H7 (cell line): Measurements from ENCODE around the genes NOL9 and KLHL21.

DNA sequence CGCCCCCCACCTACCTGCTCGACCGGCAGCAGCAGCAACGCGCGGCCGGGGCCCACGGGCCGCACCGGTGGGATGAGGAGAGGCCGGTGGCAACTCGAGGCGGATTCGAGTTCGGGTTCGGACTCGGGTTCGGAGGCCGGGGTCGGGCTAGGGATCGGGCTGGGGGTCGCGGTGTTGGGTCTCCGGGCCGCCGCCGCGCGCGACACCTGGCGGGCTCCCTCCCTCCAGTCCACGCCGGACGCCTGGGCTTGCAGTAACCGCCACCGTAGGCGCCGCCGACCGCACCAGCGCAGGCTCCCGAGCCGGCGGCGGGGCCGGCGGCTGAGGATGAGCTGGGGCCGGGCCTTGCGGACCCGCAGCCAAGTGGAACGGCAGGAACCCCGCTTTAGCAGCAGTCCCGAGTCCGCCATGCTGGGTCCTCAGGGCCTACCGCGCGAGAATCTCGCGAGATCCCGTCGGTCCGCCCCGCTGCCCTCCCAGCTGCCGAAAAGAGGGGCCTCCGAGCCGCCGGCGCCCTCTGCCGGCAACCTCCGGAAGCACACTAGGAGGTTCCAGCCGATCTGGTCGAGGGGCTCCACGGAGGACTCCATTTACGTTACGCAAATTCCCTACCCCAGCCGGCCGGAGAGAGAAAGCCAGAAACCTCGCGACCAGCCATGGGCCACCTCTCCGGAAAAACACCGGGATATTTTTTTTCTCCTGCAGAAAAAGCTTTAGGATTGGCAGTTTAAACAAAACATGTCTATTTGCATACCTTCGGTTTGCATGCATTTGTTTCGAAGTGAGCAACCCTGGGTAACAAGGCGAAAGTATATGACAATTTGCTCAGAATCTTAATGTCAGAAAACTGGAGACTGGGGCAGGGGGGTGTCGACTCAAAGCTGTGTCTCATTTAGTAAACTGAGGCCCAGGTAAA, at the start of gene NOL9:
Gene NOL9 (minus strand): TSS at position 421 of the 916 bp plus-strand sequence.
- RAMPAGE, long total RNA = no peak

- RAMPAGE, long total RNA = no peak
Measured at GRCh38 chr1:6600309-6601603, 1.9 kb downstream of the KLHL21 start.

DNA sequence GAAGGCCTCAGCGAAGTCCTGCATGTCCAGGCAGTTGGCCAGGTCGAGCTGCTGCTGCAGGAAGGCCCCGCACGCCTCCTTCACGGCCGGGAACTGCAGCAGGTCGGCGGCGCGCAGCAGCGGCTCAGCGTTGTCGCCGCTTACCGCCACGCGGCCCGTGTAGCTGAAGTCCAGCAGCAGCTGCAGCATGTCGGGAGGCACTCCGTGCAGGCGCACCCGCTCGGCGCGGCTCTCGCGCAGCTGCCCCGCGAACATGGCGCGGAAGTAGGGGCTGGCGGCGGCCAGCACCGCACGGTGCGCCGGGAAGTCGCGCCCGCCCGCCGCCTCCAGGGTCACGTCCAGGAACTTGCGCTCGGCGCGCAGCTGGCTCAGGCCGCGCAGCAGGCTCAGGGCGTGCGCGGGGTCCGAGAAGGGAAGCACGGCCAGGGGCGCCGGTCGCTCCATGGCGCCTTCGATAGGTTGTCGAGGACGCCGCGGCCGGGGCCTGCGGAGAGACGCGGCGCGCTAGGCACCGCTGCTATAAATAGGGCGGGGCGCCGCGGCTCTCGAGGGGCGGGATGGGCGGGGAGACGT, at the start of gene KLHL21:
Gene KLHL21 (minus strand): TSS at position 496 of the 573 bp plus-strand sequence.
- RAMPAGE, long total RNA = no peak

GRCh38 chr1:6667170-6667769, 34.3 kb downstream of the DNAJC11 start:
- RAMPAGE, long total RNA = no peak

DNA sequence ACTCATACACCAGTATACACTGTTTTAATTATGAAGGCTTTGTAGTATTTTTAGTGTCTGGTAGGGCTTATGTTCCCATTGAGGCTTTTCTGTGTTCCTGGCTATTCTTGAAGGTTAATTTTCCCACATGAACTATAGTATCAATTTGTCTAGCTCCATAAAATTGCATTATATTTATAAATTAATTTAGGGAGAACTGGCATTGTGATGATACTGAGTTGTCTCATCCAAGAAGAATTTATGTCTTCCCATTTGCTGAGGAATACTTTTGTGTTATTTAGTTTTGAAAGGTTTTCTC, 420.8 kb downstream of the CAMTA1 start:
- RAMPAGE, long total RNA = no peak

DNA sequence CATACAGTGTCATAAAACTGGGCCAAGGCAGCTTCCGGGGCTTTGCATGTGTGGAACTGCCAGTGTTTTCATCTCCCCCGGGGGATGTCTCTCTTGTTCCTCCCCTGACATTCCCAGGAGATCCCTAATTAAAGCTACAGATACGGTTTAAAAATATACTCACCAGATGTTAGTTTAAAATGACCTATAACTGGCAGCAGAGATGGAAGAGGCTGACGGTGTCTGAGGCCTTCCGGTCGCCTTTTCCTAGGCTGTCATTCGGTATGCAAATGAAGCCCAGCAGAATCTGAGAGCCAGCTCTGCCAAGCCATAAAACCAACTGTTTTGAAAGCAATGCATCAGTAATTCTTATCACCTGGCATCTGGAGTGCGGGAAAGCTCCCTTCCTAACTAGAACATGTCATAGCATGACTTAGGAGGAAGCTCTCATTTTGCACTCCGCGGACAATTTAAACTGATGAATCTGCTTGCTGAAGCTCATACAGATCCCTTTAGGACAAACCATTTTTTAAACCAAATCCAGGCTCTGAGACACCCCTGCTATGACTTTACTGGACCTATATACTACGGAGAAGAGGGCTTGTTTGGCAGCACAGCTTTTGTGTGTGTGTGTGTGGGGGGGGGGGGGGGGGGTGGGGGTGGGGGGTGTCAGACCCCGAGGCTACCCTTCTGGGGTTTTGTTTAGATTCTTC, 436.4 kb upstream of the VAMP3 start:
- RAMPAGE, long total RNA = no peak

GRCh38 chr1:7455405-7455856, 315.7 kb upstream of the VAMP3 start:
- RAMPAGE, long total RNA = no peak

DNA sequence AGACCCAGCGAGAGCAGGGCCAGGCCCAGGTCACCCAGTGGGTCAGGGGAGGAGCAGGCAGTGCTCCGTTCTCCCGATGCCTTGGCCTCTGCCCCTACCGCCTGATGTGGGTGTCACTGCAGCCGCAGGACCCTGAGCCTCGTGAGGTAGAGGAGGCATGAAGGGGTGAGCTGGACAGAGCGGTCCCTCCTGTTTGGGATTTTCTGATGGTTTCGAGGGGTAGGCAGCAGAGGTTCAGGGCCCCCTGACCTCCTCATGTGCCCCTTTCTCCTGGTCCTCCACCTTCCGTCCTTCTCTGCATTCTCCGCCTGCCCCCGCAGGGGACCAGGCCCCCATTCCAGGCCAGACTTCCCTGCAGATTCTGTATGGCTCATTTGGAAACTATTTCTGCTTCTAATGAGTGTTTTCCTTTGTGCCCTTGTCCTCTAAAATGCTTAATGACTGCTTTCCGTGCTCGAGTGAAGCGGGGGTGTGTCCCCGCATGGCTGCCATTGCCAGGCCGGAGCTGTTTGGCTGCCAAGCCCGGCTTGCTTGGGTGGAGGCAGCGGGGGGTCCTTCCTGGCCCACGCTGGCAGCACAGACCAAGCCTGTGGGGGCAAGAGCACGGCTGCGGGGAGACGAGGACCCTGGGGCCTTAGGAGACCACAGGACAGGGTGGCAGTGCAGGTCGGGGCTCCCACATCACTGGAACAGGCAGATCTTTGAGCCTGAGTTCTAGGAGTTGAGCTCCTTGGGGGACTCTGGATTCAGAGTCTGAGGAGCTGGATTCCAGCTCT, 299.3 kb upstream of the VAMP3 start:
- RAMPAGE, long total RNA = no peak

DNA sequence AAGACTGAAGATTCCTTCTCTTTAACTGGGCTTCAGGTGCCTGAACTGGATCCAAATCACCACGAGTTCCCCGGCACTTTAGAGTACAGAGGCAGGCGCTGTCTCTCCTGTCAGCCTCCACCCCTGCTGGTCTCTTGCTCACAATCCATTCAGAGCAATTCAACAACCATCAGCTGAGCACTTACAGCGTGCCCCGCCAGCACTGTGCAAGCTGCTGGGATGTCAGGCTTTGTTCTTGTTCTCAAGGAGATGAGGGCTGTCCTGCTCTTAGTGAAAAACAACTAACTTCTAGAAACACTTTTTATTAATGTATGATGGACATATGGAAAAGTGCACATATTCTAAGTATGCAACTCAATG, 68.7 kb upstream of the VAMP3 start:
- RAMPAGE, long total RNA = no peak

DNA sequence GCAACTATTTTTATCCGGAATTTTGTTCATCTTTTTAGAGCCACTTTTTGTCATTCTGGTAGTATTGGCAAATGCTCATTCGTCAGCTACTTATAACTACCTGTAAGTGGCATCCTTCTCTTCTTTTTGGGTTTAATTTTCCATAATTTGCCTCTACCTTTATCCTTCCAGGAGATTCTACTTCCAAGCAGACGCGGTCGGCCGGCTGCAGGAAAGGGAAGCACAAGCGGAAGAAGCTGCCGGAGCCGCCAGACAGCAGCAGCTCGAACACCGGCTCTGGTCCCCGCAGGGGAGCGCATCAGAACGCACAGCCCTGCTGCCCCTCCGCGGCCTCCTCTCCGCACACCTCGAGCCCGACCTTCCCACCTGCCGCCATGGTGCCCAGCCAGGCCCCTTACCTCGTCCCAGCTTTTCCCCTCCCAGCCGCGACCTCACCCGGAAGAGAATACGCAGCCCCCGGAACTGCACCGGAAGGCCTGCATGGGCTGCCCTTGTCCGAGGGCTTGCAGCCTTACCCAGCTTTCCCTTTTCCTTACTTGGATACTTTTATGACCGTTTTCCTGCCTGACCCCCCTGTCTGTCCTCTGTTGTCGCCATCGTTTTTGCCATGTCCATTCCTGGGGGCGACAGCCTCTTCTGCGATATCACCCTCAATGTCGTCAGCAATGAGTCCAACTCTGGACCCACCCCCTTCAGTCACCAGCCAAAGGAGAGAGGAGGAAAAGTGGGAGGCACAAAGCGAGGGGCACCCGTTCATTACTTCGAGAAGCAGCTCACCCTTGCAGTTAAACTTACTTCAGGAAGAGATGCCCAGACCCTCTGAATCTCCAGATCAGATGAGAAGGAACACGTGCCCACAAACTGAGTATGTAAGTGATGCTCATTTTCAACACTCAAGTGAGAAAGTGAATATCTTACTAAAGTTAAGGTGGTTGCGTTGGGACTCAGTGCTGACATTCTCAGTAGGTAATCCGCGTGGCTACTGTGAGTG, 25.6 kb downstream of the UTS2 start:
- RAMPAGE, long total RNA = no peak

- RAMPAGE, long total RNA = no peak
Measured at GRCh38 chr1:8011221-8011769, 14.8 kb downstream of the ERRFI1 start.

- RAMPAGE, long total RNA = no peak
Measured at GRCh38 chr1:8014417-8014607, 11.8 kb downstream of the ERRFI1 start.

GRCh38 chr1:8018000-8018481, 8.1 kb downstream of the ERRFI1 start:
- RAMPAGE, long total RNA = no peak

DNA sequence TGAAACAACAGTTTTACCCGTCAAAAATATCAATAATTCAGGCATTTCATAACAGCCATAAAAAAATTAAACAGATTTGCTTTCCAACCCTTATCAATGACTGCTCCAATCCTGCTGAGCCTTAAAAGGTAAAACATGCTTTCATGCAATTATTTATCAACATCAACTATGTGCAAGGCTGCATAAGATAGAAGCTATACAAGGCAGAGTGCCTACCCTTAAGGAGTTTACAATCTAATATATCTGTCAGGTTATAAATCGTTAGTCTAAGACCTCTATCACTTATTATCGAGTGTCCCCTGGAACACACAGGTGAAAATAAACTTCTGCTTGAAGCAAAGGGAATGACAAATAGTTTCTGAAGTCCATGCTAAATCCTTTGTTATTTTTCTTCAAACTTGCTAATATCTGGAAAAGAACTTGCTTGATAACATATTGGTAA, 1.8 kb downstream of the ERRFI1 start:
- RAMPAGE, long total RNA = no peak

GRCh38 chr1:8218654-8219126, 99.2 kb upstream of the SLC45A1 start:
- RAMPAGE, long total RNA = no peak

DNA sequence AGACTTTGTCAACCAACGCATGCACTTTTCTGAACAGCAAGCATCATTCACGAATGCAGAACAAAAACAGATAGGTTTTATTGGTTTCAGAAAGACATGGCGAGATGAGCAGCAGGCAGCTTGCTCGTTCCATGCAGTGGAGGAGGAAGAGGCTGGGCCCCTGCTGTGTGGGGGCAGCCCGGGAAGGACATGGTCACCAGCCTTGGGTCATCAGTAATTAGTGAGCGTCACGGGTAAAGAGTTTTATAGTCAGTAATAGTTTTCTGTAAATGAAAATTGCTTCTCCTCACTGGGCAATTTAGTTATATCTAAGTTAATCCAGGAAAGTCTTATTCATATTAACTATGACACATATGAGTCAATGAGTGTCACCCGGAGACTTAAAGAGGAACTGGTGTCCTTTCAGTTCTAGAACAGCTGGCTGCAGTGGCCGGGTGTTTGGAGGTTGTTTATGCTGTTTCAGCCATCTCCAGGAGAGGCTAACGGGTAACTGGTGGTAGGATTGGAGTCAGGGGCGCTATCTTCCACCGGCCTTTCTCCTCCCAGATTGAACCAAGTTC, 34.8 kb upstream of the SLC45A1 start:
- RAMPAGE, long total RNA = no peak

GRCh38 chr1:8355021-8355859, 37.3 kb downstream of the SLC45A1 start:
- RAMPAGE, long total RNA = no peak

DNA sequence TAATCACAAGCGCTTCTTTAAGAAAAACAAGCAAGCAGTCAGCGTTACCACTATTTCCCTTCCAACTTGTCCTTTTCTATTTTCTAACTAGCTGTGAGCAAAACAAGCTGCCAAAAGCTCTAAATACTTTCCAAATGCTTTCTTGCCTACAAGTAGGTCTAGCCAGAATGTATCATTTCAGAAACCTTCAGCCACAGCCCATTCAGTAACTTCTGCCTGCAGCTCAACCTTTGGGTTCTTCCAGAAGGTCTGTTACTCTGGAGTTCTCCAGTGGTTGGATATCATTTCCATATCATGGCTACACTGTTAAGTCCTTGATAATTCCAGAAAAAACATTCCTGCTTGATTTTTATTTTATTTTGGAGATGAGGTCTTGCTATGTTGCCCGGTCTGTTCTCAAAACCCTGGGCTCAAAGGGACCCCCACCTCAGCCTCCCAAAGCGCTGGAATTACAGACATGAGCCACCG, 192.7 kb downstream of the SLC45A1 start:
- RAMPAGE, long total RNA = no peak

GRCh38 chr1:8533228-8533518, 215.3 kb downstream of the SLC45A1 start:
- RAMPAGE, long total RNA = no peak

- RAMPAGE, long total RNA = no peak
Measured at GRCh38 chr1:8817825-8818378, 462 bp upstream of the RERE start.